ENCODE results near the gene DAZL.

DNA sequence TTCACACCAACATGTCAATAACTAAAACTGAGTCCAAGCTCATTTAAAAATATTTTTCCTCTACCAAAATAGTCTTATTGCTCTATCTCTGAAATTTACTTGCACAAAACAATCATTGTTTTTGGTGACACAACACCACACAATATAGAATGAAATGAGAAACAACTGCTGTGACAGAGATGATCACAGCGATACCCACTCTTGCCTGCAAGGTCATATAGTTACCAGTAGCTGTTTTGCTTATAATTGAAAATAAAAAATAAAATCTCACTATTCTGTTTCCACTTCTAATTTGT is 1.1 kb downstream of the ANKRD28 start:
- PRO-cap: no peak

GRCh38 chr3:15808996-15809845 is 11.4 kb upstream of the ANKRD28 start:
- PRO-cap: no peak

- PRO-cap: no peak
Observed at GRCh38 chr3:16068024-16068393, 106.5 kb upstream of the GALNT15 start.

DNA sequence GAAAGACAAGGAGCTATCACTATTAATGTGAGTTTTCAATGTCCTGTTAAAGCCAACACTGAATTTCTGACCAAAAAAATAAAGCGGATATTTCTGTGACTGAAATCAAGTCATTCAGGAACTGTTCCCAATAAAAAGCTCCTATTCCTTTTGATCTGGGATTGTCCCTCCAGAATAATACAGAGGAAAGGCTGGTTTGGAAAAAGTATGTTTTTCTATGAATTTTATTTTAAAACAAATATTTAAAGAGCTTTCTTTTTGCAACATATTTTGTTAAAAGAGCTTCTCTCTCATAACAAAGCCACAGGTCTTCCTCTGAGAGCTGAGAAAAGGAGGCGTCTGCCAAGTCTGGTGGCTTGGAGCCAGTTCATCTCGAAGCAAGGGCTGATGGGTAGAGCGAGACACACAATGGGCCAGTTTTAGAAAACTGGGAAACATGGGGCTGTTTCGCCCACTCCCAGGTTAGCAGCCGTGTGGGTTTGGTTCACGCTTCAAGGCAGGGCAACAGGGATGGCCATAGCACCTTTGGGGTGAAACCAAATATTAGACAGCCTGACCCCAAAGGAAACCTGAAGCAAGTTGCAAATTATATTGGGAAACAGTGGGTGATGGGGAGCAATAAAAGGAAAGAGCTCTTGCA is 88.7 kb upstream of the GALNT15 start:
- PRO-cap: no peak

DNA sequence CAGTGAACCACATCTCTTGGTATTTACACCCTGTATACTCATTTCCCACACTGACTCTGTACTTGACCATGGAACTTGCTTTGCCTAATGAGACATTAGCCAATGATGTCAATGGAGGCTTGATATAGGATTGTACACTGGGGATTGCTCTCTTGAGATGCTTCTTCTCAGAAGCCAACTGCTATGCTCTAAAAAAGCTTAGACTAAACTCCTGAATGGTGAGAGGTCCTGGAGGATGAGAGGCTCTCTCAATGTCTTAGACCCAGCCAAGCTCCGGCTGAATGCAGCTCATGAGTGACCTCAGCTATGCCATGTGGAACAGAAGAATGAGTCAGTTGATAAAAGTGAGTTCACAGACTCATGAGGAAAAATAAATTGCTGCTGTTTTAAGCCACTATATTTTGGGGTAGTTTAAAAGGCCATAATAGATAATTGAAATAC is 61.4 kb upstream of the GALNT15 start:
- PRO-cap: no peak

- PRO-cap: no peak
Observed at GRCh38 chr3:16181318-16181842, 6.9 kb downstream of the GALNT15 start.

- PRO-cap: no peak
Observed at GRCh38 chr3:16227609-16228084, 37.1 kb downstream of the DPH3 start.

DNA sequence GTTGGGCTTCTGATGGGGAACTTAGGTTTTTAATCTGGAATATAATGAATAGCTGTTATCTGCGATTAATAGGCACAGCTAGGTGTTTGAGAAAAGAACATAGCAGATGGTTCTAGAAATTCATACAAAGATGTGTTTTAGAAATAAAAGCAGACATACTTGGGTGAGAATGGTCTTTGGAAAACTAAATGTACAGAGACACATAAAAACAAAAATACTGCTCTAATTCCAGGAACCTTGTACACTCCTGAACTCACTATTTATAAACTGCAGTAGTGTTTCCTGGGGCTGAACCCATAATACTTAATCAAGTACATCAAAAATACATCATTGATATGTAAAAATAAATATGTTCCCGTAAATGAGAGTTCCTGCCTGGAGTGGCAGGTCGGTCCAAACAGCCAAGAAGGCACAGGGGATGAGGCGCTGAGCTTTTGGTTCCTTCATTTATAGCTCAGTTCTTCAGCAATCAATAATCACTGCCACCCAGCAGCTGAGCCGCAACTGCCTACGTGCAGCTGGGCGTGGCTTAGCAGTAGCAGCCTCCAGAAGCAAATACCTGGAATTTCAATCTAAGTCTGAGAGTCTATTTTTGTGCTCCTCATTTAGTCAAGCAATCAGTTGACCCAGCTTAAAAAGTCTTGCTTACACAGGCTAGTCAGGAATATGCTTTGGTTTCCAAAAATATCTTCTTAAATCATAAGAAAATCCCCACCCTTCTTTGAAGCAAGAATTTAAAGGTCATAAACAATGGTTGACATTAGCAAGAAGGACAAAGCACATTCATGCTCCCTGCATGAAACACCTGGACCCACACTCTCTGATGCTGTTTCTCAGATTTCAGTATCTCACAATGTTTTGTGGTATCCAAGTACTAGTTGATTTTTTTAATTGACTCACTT is 105.7 kb downstream of the OXNAD1 start:
- PRO-cap: no peak

- PRO-cap: no peak
Observed at GRCh38 chr3:16427035-16427888, 86.2 kb downstream of the RFTN1 start.

- PRO-cap: no peak
Observed at GRCh38 chr3:16441371-16441678, 72.2 kb downstream of the RFTN1 start.

DNA sequence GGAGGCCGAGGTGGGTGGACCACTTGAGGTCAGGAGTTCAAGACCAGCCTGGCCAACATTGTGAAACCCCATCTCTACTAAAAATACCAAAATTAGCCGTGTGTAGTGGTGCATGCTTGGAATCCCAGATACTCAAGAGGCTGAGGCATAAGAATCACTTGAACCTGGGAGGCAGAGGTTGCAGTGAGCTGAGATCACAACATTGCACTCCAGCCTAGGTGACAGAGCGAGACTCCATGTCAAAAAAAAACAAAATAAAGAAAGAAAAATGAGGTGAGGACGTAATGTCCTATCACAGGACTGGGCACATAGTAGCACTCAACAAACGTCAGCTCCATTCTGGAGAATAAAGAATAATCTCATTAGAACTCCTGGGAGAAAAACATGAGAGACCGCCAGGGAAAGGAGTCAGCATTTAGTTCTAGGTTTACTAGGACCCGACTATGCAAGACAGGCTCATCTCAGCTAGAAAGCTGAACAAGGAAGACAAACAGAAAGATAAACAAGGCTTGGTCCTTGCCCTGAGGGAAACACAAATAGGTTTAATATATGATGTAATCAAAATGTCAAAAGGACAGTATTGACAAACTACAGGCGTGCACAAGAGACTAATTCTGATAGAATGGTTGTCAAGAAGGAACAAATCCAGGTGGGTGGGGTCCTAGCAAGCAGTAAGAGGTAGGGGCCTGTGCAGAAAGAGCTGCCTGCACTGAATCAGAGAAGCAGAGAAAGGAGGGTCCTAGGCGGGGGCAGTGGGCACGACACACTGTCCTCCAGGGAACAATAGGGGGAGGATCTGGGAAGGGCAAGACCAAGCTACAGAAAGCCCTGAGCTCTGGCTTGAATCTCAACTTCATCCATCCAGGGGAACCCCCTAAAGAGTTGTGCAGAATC is 23.6 kb downstream of the RFTN1 start:
- PRO-cap: no peak

DNA sequence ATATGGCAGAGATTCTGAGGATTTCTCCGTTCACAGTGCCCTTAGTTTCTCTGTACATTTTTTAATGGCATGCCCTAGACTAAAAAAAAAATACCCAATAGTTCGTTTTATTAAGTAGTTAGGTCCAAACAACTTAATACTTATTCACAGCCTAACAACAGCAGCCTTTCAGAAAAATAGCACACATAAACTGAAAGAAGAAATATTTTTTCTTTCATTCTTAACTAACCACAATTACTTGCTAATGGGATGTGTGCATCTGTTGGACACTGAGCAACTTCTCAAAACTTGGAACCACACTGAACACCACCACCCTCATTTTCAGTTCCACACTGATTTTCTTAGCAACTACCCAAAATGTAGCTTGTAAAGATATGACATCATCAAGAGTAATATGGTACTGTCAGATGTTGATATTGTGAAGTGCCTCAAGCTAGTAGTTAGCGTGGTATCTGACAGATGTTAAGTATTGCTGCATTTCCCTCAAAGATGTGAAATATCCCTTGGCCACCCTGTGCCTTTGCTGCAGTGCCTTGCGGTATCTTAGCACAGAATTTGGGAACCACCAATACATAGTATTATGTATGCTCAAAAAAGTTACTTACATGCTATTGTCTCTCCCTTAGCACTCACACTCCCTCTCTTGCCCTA is 9.3 kb downstream of the RFTN1 start:
- PRO-cap: no peak

DNA sequence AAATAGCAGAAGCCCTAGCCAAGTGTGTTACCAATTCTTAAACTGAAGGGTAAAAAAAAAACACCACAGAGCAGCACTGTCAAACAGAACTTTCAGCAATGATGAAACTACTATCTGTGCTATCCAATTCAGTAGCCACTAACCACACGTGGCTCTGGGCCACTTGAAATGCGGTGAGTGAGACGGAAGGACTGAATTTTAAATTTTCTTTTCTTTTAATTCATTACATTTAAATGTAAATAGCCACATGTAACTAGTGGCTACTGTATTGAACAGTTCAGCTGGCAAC is 4.8 kb downstream of the RFTN1 start:
- PRO-cap: no peak

GRCh38 chr3:16605150-16605861 is at the start of gene DAZL:
DAZL (minus strand) TSS chr3:16605423.
- PRO-cap: no peak

GRCh38 chr3:16842179-16842782 is 42.5 kb upstream of the PLCL2 start:
- PRO-cap: no peak

DNA sequence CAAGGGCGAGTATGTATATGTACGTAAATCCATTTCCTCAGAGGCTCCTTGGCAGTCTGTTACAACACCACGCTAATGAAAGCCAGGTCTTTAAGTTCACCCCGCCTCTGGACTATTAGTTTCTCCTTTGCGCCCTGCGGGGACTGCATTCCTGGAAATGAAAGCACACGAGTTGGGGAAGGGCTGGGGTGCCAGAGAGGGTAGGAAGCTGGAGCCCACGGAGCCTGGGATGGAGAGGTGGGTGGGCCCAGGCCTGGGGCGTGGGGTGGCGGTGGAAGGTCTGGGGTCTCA is 1.7 kb upstream of the PLCL2 start:
- PRO-cap: no peak

GRCh38 chr3:17136259-17136639 is 251.5 kb downstream of the PLCL2 start:
- PRO-cap: no peak

DNA sequence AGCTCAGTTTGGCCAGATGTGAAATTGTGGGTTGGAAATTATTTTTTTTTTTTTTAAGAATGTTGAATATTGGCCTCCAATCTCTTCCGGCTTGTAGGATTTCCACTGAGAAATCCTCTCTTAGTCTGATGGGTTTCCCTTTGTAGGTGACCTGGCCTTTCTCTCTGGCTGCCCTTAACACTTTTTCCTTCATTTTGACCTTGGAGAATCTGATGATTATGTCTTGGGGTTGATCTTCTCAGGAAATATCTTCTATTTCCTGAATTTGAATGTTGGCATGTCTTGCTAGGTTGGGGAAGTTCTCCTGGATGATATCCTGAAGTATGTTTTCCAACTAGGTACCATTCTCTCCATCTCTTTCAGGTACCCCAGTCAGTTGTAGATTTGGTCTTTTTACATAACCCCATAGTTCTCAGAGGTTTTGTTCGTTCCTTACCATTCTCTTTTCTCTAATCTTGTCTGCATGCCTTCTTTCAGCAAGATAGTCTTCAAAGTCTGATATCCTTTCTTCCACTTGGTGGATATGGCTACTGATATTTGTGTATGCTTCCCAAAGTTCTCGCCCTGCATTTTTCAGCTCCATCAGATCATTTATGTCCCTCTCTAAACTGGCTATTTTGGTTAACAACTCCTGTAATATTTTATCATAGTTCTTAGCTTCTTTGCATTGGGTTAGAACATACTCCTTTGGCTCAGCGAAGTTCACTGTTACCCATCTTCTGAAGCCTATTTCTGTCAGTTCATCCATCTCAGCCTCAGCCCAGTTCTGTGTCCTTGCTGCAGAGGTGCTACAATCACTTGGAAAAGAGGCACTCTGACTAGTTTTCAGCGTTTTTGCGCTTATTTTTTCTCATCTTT is 249.0 kb downstream of the TBC1D5 start:
- PRO-cap: no peak

DNA sequence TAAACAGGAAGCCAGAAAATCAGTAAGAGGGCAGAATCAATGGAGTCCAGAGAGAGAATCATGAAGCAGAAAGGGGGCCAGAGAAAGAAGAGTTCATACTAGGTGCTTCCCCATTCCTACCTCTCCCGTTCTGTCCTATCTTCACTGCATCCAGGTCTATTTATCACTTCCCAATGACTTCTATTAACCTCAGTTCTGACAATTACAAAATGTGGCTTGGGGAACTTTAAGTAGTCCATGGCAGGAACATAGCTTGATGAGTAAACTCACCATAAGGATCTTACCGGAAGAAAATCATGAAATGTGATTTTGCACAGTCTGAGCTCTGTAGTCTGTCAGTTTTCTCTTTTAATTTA is 9.4 kb downstream of the TBC1D5 start:
- PRO-cap: no peak

DNA sequence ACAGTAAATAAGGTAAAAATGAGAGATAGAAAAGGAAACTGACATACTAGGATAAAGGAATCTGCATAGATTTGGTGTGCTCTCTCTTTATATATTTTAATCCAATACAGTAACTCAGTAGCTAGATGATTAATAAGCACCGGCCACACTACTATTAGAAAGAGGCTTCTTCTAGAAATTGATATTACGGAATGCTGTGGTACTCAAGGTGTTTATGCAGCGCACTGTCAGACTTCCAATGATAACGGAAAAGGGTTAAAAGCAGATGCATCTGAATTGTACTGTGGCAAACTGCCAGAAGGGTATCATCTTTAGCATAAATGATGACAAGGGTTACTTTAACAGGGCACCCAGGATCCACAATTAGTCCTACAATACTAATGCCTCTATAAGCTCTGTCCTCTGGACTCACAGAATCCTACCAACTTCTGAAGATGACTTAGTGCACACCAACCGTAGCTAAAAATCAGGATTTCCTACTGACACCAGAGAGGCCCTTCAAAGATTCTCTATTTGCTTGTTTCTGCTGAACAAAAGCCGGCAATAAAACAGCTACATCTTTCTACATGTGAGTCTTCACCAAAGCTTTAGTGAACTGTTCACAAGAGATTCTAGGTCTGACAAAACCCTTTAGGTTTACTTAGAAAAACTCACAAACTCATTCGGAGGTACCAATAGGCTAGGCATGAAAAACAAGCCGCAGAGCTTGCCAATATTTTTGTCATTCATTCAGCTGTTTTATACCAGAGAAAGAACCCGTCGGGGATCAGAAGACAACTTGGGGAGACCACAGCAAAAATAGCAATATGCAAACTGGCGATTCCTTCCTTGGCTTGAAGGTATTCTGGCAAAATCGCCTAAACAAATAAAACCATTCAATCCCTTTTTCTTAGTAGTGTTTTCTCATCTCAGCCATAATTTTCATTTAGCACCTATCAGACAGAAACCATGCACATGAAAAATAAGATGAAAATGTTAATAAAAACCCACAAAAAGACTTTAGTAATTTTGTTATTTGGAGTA is 7.0 kb downstream of the SATB1 start:
- PRO-cap: no peak